M059J (cell line): ENCODE results near the genes SEC61G and LANCL2.

GRCh38 chr7:50792396-50793296 is 9.9 kb upstream of the GRB10 start:
- RAMPAGE, long total RNA: no peak

- RAMPAGE, long total RNA: no peak
Observed at GRCh38 chr7:50851459-50851878, 68.8 kb upstream of the GRB10 start.

DNA sequence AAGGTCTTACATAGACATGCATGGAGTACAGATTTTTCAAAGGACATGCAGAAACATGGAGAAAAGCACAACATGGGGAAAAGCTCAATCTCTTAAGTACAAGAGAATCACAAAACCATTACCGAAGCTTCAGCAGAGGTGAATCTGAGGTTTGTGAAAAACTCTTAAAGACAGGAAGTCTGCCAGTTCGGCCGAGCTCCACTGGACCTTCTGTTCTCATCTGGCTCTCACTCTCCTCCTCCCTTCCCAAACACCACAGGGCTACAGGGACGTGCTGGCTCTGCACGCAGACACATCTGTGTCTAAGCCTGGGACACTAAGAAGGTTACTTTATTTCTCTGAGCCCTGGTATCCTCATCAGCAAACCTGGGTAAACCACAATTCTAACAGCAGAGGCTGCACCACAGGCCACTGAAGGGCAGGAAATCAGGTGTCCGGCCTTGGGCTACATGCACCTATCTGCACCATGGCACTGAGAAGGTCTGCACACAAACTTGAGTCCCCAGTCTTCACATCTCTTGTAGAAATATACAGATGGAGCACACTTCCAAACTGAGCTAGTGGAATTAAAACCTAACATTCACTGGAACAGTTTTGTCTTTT is 133.8 kb downstream of the COBL start:
- RAMPAGE, long total RNA: no peak

DNA sequence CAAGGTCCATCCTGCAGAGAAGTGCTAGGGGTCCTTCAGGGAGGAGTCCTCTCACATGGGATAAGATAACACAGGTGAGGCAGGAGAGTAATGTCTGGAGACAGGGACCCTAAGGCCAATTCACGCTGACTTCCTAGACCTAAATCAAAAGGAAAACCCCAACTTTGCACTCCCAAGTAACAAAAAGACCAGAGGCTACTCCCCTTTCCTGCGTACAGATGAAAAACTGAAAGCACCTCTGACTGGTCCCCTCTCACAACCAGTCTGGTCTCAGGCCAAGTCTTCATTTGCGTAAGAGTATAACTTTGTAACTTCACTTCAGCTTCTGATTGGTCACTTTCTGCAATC is 74.8 kb downstream of the COBL start:
- RAMPAGE, long total RNA: no peak

DNA sequence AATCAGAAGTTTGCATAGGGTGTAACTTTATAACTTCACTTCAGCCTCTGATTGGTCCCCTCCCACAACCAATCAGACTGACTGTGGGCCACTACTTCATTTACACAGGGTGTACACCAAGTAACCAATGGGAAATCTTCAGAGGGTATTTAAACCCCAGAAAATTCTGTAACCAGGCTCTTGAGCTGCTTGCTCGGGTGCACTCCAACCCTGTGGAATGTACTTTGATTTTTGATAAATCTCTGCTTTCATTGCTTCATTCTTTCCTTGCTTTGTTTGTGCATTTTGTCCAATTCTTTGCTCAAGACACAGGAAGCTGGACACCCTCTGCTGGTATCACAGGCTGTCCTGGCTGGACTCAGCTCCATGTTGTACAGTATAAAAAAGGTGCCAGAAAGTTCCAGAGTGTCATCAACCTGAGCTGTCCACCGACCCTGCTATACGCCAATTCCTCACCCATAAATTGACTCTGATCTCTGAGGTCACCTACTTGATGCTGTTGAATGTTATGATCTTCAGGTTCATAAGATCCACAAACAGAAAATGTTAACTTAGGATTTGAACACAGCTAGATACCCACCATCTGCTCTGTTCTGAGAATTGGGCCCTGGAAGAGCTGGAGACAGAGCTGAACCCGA is 74.3 kb downstream of the COBL start:
- RAMPAGE, long total RNA: no peak

DNA sequence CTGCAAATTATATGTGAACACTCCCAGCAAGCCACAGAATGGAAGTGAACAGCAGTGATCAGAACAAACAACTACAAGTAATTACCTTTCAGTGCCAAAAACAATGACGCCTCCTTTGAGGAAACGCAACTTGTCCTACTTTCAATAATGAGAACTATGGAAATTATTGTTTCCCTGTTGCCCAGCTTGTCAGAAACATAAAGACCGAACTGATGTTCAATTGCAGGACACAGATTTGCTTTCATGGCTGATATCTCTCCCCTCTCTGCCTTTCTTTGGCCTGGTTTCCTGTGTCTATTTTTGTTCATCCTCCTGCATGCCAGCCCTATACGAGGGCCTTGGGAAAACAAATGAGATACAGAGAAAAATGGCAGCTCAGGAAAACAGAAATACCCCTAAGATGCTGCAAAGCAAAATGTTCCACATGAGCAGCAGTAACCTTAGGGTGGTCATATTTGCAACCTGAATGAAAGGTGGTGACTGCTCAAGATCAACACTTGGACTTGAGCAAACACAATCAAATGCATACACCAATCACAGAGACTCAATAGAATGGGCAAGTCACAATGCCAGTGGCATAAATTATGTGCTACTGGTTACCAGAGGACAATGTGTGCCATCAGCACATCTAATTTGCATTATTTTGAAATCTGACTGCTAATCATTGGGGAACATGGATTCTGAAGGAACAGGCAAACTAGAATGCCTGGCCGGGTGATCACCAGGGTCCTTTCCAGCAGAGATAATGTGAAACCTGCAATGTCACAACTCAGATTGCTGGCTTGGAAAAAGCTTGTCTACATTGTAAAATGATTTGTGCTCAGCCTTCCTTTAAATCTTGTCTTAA is 26.7 kb downstream of the COBL start:
- RAMPAGE, long total RNA: no peak

- RAMPAGE, long total RNA: no peak
Observed at GRCh38 chr7:51340403-51340840, 23.8 kb upstream of the COBL start.

- RAMPAGE, long total RNA: no peak
Observed at GRCh38 chr7:51344259-51344828, 27.7 kb upstream of the COBL start.

DNA sequence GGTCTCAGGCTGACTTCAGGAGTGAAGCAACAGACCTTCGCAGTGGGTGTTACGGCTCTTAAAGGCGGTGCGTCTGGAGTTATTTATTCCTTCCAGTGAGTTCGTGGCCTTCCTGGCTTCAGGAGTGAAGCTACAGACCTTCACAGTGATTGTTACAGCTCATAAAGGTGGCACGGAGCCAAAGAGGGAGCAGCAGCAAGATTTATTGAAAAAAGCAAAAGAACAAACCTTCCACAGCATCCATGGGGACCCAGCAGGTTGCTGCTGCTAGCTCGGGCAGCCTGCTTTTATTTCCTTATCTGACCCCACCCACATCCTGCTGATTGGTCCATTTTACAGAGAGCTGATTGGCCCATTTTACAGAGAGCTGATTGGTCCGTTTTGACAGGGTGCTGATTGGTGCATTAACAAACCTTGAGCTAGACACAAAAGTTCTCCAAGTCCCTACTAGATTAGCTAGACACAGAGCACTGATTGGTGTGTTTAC is 605.0 kb upstream of the POM121L12 start:
- RAMPAGE, long total RNA: no peak

DNA sequence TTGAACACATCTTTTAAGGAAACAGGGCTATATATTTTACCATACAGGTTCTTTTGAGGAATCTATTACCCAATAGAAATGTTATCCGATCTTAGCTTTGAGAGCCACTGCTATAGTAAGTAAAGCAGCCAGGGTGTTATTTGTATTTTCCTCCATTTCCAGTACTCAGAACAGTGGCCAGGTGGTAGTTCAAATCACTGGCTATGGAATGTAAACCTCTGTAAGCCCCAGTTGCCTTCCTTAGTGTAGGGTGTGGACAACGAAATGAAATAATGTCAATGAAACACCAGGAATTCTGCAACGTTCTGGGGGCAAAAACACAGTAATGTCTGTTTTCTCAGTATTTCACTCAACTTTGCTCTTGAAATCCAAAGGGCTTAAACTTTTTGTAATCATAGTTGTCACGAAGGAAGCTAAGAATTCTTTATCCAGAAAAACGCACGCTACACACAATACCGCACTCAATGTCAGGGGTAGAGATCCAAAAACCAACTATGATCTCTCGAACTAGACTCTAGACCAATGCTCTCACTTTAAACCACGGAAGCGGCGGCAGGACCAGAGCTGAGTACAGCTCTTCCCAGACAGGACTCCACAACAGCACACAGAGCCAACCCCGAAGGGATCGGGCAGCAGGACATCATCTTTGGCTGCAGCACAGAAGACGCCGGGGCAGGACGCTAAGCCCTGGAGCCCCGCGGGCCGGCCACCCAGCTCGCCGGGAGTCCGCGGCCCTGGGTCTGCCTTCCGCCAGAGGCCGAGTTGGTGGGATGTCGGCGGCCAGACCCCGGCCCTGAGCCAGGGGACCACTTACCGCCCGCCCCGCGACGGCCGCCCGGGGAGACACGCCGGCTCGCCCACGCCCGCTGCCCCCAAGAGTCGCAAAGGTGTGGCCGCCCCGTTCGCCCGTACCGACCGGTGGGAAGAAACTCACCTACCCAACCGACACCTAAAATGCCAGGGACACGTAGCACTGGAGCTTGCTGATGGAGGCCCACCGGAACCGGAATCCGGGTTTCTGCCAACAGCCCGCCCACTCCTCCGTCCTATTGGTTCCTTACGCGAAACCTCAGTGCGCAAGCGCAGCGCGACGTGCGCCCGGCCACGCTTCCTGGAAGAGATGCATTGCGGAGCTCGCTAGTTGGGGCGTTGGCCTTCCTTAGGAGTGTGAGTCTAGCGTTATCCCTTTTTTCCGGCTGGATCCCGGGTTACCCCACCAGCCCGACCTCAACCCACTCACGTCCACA is at the start of gene SEC61G:
TSS of gene SEC61G (minus strand) at position 988 of the 1,247 bp plus-strand sequence.
- RAMPAGE, long total RNA: start-site peak on the minus strand centred at position 984 of the sequence, 50 bp wide, 761 and 159 reads in 2 replicates

DNA sequence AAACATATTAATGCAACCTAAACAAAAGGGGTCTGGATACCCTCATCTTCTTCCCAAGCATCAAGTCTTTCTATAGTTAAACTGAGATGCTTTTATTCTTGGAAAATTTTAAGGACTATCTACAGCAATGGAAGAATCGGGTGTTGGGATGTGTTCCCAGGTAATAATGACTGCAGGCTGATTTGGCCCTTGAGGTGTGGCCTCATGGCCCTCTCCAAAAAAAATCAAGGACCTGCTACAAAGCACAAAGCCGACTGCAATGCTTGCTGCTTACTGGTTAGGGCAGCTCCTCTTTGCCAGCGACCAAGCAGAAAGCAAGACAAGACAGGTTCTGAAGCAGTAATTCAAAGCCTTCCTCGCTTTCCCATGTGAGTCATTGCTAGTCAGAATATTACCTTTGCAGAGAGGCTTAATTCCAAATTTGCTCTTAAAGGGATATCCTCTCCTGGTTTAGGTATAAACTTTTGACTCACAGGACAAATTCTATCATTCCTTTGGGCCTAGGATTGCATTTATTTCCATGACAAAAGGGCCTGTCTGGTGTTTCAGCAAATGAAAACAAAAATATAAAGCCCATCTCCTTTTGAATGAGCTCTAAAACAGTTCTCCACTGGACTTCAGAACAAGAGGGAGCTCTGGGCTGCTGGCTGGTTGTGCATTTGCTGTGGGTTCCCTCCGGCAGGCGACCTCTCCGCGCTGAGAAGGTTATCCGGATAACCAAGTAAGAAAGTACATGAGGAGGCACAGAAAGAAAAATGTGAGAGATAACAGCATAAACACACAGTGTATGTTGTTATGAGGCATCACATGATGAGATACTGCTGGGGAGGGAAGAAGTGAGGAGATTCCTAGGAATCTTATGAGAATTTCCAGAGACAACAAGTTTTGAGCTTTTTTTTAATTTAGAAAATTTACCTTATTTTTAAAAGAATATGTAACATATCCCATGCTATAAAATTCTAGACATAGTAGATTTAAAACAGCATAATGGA is 90.7 kb downstream of the EGFR start:
- RAMPAGE, long total RNA: no peak

DNA sequence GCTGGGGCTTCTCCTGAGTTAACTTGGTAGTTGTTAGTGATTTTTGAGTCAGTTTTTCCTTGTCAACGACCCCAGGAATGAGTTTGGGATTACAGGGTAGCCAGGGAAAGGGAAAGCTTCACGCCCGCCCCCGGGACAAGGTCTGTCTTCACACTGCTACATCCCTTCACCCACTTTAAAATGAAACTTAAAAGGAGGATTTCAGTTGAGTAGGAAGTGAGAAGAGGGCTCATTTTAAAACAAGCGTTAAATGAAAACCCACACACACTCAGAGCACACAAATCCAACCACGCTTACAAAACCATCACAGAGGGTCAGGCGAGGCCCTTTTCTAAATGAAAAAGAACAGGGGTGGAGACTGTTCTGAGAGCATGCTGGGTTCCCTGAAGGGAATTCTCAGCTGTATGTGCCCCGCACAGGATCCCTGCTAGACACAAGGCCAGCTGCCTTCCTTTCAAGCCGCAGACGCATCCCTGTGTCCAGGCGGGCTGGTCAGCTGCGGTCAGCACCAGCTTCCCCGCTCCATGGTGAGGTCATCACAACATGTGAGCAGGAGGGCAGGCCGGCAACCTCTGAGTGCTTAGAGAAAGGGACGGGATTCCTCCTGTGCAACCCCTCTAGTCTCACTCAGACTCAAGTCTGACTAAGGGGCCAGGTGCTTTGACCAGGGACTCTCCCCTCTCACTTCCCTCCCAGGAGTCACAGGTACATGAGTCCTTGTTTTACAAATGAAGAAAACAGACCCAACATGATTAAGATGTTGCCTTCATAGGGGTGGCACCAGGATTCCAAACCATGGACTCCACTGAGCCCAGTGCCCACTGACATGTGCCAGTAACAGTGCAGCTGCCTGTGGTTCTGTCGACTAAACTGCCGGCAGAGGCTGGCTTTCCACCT is 111.8 kb downstream of the EGFR start:
- RAMPAGE, long total RNA: no peak

- RAMPAGE, long total RNA: no peak
Observed at GRCh38 chr7:55210066-55211275, 154.7 kb upstream of the LANCL2 start.

DNA sequence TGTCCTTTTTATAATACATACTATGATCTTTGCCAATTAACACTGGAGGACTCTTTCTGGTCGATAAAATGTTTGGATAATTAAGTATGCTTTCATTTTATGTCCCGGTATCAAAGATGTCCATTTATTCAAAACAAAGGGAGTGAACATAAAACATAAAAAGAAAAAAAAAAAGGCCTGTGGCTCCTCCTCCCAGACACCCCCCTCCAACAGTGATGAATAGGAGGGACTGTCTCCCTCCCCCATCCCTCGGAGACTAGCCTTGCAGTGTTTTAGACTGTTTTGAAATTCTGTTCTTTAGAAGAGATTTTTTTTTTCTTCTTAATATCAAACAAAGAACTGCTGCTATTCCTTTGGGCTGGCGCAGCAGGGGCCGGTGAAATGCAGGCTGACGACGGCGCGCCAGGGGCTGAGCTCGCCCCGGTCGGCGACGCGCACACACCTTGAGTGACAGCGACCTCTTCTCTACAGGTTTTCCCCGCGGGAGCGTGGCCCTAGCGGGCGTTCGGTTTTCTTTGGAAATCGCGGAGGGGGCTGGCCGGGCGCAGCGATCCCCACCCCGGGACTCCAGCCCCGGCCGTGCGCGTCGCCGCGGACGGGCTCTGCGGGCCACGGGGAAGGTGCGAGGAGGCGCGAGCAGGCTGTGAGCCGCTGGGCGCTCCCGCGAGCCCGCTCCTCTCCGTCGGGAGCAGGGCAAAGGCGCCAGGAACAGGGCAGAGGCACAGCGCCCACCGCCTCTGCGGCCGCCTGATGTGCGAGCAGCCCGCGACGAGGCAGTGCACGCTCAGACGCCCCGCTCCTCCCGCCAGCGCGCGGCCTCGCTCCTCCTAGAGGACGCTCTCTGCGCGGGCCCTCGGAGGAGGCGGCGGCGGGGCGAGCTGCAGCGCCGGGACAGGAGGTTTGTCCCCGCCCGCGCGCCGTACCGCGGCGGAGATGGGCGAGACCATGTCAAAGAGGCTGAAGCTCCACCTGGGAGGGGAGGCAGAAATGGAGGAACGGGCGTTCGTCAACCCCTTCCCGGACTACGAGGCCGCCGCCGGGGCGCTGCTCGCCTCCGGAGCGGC is at the start of gene LANCL2:
TSS of gene LANCL2 (plus strand) at position 245 of the 1,064 bp plus-strand sequence.
- RAMPAGE, long total RNA: no peak

DNA sequence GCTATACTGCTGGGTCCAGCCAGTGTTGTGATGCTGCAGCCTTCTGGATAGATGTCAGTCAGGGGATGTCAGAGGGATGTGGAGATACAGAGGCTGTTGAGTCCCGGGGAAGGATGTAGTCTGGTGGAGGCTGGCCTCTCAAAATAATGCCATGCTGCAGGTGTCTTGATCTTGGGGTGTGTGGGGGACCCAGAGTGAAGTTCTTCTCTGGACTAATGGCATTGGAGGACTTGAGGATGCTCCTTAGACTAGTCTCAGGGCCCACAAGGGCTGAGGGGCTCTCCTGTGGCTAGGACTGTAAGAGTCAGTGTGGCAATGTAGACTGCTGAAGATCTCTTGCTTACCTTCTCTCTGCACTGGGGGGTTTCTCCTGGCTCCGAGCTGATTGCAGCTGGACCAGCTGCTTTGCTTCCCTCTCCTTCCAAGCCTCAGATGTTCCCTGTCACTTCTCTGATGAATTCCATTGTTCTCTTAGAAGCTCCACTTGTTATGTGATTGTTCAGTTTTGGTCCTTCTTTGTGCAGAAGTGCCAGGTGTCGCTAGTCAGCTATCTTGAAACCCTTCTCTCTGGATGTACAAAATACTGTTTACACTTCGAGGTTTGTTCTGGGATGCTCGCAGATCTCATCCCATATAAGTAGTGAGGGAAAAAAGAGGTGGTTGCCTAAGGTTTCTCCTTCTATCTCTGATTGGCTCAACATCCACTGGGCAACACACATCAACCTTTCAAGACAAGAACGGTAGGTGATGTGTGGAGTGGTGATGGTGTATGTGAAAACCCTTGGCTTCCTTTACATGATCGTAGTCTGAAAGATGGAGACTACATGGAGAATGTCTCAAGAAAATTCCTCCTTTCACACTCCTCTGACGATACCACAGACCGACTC is 99.8 kb downstream of the LANCL2 start:
- RAMPAGE, long total RNA: no peak

DNA sequence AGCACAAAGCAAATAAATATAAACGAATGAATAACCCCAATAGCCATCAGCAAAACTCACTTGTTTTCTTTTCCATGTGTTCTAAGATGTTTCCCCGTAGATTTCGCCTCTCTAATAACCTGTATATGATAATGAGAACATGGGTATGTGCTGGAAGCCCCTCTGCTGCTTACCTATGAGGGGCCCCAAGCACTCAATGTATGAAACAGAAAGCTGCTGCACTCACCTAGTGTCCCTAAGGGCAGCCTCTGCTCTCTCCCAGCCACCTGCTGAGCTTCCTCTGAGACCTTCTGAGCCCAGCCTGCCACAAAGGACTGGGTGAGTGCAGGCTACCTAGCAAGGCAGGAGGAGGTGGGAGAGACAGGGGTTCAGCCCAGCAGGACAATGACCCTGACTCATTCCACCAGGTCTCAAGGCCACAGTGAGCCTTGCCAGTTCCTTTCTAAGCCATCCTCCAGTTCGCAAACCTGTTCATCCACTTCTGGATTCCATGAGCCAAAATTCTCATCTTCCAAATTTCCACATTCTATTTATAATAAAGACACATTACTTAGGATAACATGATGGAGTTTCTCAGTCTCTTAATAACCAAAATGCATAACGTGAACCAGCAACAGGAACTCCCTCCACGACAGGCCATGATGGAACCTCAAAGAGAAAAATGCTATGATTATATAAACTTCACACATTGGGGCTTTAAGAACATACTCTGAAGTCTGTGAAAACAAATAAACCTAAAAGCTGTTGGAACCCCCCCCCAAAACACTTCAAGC is 16.2 kb downstream of the VOPP1 start:
- RAMPAGE, long total RNA: no peak

DNA sequence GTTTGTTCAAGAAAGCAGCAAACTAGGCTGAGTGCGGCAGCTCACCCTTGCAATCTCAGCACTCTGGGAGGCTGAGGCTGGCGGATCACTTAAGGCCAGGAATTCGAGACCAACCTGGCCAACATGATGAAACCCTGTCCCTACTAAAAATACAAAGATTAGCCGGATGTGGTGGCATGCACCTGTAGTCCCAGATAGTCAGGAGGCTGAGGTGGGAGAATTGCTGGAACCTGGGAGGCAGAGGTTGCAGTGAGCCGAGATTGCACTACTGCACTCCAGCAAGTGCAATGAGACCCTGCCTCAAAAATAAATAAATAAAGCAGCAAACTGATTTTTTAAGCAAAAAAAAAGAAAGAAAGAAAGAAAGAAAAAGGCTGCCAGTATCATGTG is 9.5 kb downstream of the NIPSNAP2 start:
- RAMPAGE, long total RNA: no peak

- RAMPAGE, long total RNA: no peak
Observed at GRCh38 chr7:56104497-56104843, 1.8 kb downstream of the CHCHD2 start.

DNA sequence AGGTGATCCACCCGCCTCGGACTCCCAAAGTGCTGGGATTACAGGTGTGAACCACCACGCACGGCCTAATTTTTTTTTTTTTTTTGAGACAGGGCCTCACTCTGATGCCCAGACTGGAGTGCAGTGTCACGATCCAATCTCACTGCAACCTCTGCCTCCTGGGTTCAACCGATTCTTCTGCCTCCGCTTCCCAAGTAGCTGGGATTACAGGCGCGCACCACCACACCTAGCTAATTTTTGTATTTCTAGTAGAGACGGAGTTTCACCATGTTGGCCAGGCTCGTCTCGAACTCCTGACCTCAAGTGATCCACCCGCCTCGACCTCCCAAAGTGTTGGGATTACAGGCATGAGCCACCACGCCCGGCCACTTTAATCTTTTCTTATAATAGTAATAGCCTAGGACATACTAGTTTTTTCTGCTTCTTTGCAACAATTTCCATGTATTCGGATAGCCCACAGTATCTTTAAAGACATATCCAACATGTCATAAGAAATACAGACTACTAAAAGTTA is 1.4 kb downstream of the CHCHD2 start:
- RAMPAGE, long total RNA: no peak

DNA sequence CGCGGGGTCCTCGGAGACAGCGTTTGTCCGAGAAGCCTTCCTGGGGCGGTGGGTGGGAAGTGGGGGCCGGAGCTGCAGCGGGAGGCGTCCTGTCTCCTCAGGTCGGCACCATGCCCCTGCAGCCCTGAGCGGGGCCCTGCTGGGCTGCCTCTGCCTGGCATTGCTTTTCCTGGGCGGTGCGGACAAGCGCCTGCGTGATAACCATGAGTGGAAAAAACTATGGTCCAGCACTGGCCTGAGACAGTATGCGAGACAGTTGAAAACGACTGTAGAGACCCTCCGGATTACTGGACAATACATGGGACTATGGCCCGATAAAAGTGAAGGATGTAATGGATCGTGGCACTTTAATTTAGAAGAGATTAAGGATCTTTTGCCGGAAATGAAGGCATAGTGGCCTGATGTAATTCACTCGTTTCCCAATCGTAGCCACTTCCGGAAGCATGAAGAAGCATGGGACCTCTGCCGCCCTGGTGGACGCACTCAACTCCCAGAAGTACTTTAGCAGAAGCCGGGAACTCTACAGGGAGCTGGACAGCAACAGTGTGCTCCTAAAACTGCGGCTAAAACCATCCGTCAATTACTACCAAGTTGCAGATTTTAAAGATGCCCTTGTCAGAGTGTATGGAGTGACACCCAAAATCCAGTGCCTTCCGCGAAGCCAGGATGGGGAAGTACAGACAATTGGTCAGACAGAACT is 59.5 kb upstream of the NUPR2 start:
- RAMPAGE, long total RNA: no peak